Hair follicle dermal papilla cell (primary cell): ENCODE data around the genes CD177, ZNF230, ZNF223, ZNF225 and ZNF226.

DNA sequence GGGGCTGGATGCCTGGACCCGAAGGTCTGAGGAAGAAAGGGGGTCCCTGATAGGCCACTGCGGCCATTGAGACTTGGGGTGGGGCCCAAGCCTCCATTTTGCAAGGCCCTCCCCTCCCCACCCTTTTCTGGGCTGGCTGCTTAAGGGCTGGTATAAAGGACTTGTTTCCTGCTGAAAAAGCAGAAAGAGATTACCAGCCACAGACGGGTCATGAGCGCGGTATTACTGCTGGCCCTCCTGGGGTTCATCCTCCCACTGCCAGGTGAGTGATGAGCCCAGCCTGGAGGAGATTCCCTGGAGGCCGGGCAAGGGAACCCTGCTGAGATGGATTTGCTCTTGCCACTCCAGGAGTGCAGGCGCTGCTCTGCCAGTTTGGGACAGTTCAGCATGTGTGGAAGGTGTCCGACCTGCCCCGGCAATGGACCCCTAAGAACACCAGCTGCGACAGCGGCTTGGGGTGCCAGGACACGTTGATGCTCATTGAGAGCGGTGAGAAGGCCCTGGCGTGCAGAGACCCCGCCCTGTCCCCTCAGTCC lies at the start of gene CD177:
Gene CD177 (plus strand): TSS at position 182 of the 536 bp plus-strand sequence.
- CAGE, long polyA plus RNA: no peak

- CAGE, long polyA plus RNA: no peak
Observed at GRCh38 chr19:43360960-43361717, 7.7 kb downstream of the CD177 start.

DNA sequence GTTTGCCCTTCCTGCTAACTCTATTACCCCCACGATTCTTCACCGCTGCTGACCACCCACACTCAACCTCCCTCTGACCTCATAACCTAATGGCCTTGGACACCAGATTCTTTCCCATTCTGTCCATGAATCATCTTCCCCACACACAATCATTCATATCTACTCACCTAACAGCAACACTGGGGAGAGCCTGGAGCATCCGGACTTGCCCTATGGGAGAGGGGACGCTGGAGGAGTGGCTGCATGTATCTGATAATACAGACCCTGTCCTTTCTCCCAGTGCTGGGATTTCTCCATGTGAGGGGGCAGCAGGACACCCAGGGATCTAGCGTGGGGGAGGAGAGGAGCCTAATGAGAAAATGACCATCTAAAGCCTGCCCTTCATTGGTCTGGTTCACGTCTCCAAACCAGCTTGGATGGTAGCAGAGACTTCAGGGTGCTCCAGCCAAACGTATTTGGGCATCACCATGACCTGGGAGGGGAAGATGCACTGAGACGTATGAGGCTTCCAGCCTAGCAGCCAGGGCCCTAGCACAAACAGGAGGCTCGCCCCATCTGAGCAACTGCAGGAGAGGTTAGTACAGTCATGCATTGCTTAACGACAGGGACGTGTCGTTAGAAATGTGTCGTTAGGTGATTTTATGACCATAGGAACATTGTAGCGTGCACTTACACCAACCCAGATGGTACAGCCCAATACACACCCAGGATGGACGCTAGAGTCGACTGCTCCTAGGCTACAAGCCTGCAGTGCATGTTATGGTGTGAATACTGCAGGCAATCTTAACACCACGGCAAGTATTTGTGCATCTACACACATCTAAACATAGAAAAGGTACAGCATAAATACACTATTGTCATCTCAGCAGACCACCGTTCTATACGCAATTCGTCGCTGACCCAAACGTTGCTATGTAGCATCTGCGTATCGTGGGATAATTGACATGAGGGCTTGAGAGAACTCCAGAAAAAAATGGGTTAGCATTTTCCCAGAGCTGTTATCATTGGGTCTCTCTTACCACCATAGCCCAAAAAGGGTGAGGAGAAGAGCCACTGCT lies 9.1 kb downstream of the CD177 start:
- CAGE, long polyA plus RNA: no peak

GRCh38 chr19:43414486-43414770 lies 262 bp upstream of the TEX101 start:
- CAGE, long polyA plus RNA: no peak

DNA sequence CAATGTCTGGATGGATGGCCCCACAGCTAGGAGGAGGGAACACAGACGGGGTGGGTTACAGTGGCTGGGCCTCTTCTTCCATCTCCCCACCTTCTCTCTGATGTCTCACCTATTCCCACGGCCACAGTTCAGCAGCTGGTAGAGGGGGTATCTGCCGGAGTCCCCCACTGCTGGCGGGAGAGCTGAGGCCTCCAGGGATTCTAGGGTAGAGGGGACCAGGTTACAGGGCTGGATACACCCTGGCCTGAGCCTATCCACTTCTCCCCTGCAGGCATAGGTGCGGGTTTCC lies 17.9 kb downstream of the PHLDB3 start:
- CAGE, long polyA plus RNA: no peak

GRCh38 chr19:43502037-43502419 lies 2.5 kb downstream of the PHLDB3 start:
- CAGE, long polyA plus RNA: no peak

DNA sequence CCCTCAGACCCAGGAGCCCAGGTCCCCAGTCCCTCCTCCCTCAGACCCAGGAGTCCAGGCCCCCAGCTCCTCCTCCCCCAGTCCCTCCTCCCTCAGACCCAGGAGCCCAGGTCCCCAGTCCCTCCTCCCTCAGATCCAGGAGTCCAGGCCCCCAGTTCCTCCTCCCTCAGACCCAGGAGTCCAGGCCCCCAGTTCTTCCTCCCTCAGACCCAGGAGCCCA lies 2.7 kb upstream of the PHLDB3 start:
- CAGE, long polyA plus RNA: no peak

DNA sequence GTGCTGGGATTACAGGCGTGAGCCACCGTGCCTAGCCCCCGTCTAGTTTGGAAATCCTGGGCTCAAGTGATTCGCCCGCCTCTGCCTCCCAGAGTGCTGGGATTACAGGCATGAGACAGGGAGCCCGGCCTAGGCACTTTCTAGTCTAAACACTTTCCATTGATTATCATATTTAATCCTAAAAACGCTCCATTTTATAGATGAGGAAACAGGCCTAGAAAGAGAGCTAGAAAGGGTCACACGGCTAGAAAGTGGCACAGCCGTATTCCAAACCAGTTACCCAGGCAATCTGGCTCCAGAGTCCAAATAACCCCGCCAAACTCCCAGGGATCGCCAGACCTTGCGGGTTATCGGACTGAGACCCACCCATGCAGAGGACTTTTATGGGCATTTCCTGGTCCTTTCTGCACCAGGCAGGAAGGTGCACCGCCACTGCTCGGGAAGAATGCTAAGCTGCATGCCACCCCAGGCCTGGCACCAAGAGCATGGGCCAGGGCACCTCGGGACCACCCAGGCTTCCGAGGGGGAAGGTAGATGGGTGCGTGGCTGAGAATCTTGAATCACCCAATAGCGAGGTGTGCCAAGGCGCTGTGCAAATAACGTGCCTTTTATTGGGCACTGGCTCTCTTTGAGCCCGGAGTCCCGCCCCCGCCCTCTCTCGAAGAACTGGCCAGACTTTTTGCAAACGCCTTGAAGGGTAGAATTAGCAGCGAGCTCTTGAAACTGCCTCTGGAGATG lies 527 bp upstream of the ZNF575 start:
- CAGE, long polyA plus RNA: no peak

DNA sequence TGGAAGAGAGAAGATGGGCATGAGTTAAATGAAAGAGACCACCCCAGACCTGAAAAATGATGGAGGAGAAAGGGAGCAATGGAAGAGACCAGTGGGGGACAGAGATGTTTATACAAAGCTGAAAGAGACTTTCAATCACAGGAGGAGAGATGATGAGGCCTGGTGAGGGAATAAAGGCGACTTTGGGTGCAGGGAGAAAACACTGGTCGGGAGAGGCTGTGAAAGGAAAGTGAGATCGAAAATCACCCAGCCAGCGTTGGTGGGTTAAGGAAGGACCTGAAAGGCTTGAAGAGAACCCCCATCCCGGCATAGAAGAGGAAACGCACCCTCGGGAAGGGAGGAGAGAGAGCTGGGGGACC lies 4.3 kb downstream of the PINLYP start:
- CAGE, long polyA plus RNA: no peak

DNA sequence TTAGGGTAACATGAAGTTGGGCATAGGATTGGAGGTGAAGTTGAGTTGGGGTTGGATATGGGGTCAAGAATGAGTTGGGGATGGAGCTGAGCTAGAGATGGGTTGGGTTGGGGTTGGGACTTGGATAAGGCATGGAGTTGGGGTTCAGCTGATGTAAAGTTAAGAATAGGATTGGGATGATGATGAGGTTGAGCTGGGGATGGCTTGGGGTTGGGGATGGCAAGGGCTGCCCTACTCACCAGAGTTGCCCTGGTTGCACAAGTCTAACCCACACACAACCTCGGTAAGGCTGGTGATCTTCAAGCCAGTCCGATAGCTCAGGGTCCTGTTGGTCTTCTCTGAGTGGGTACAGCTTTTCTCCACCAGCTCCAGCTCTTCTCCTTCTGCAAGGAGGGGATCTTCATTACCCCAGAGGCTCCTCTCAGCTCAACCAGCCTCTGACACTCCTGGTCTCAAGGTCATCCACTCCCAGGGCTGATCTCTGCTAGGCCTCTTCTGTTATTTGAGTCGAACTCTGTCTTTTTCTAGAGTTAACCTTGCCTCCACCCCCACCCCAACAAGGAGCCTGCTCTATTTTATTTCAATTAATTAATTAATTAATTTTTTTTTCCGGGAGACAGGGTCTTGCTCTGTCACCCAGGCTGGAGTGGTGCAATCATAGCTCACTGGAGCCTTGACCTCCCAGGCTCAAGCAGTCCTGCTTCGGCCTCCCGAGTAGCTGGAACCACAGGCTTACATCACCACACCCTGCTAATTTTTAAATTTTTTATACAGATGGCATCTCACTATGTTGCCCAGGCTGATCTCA lies 4.7 kb downstream of the PLAUR start:
- CAGE, long polyA plus RNA: no peak

DNA sequence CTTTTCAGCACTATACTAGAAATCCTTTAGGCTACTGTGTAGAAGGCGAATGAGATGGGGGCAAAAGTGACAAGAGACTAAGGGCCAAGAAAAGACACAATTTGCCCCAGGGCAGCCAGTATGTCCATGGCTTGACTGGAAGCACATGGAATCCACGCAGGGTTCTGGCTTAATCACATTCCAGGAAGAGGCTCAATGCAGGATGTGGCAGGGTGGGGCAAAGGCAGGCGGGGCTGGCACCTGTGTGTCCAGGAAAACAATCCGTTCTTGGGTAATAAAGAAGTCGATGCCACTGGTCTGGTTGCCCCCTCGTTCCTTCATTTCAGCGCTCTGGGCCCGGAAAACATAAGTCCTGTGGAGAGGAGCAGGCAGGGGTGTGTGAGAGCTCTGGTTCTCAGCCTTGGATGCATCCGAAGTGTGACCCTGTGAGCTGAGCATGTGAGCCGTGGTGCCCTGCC lies 14.9 kb downstream of the SMG9 start:
- CAGE, long polyA plus RNA: no peak

GRCh38 chr19:43779752-43780252 lies 971 bp downstream of the KCNN4 start:
- CAGE, long polyA plus RNA: no peak

- CAGE, long polyA plus RNA: no peak
Observed at GRCh38 chr19:44002292-44003148, at the start of gene ZNF230. ZNF230 (plus strand) TSS chr19:44002957.

- CAGE, long polyA plus RNA: no peak
Observed at GRCh38 chr19:44003149-44003832, 534 bp downstream of the ZNF230 start.

DNA sequence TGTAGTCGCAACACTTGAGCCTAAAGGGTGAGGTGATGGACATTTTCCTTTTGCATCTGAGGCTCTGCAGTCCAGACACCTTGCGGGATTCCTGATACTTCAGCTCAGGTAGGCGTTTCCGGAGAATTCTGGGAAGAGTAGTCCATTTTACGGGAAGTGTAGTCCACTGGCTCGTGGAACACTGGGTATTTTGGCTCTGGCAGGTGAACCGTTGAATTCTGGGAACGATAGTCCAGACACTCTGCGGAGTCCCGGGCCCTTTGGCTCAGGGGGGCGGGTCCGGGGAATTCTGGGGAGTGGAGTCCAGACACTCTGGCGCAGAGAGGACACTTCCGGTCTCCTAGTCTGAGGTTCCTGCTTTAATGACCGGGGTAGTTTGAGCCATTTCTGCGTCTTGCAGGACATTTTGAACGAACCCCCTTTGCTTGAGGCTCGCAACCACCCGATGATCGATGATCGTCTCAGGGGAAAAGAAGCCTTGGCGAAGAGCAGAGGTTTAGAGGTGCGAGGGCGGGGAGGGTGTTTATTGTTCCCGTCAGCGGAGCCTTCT lies at the start of gene ZNF223:
Gene ZNF223 (plus strand): TSS at position 343 of the 550 bp plus-strand sequence.
- CAGE, long polyA plus RNA: no peak

- CAGE, long polyA plus RNA: no peak
Observed at GRCh38 chr19:44112732-44113904, at the start of gene ZNF225. ZNF225 (plus strand) TSS chr19:44113399.

DNA sequence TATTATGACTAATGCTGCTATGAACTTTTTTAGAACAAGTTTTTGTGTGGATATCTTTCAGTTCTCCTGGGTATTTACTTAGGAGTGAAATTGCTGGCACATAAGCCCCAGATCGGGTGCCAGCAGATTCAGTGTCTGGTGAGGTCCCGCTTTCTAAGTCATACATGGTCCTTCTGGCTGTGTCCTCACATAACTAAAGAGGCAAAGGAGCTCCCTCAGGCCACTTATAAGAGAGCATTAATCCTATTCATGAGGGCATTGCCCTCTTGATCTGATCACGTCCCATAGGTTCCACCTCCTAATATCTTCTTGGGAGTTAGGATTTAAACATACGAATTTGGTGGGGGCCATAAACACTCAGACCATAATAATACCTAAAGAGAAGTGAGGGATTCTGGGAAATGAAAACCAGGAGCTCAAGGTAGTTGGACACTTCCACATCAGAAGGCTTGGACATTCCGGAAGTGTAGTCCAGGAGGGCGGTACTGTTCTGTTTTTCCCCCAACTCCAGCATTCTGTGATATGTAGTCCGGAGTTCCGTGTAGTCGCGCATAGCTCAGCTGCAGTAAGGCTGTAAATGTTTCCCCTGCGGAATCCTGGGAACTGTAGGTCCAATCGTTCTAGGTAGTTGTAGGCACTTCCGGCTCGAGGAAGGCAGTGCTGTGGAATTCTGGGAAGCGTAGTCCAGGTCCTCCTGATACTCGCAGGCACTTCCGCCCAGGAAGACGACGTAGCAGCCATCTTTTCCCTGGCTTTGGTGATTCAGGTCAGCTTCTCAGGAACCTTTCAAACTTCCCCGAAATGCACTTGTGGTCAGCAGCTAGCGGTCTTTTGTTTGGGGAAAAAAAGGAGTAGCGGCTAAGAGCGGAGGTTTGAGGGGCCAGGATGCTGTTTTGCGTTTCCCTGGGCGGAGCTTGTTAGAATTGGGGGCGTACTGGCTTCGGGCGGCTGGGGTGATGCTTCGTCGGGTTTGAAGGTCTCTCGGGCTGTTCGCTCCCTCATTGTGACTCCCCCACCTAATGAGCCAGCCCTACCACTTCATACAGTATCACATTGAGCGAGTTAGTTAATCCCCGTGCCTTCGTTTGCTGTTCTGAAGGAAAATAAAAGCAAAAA lies at the start of gene ZNF226:
Gene ZNF226 (plus strand): TSS at position 724 of the 1,116 bp plus-strand sequence.
- CAGE, long polyA plus RNA: no peak

DNA sequence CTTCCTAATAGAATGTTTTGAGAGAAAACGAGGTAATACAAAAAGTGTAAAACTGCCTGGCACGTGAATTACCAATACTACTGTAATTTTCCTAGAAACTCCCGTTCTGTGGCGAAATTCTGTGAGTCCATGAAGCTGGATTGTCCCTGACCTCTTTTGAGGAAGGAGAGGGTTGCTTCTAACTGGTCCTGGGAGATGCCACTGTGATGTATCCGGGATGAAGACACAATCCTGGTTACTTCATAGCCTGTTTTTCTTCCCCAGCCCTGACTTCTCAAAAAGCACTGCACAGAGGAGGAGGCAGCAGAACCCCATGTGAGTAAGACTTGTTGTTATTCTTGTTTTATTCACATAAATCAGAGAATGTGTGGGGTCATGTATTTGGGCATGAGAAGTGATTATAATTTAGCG lies 598 bp downstream of the ZNF226 start:
- CAGE, long polyA plus RNA: no peak

GRCh38 chr19:44623001-44623436 lies 9.7 kb downstream of the IGSF23 start:
- CAGE, long polyA plus RNA: no peak

DNA sequence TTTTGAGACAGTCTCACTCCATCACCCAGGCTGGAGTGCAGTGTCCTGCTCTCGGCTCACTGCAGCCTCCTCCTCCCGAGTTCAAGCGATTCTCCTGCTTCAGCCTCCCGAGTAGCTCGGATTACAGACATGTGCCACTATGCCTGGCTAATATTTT lies 900 bp downstream of the PVR start:
- CAGE, long polyA plus RNA: no peak